Thoracic aorta endothelial cell (primary cell): ENCODE data around the gene ITIH1.

DNA sequence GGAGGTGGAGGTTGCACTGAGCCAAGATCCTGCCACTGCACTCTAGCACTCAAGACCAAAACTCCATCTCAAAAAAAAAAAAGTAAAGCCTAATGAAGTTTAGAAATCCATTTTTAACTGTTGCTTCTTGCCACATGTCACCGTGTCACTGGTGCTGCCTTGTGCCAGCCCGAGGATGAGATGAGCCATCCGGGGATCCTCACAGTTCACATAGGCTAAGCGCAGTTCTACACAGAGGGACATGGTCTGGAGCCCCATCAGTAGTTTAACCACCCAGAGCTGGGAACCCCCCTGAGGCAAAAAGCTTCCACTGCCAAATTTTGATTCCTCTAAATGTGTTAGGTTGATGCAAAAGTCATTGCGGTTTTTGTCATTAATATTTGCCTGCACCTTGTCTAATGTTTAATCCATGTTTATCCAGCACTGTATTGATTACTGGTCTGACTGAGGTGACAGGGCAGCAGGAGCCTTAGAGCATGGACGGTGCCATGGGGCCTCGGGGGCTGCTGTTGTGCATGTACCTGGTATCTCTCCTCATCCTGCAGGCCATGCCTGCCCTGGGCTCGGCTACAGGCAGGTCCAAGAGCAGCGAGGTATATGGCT lies at the start of gene ITIH1:
TSS of gene ITIH1 (plus strand) at position 460 of the 603 bp plus-strand sequence.
- CAGE, long polyA plus RNA, result no peak

GRCh38 chr3:53084185-53085153 lies 38.6 kb upstream of the SFMBT1 start:
- CAGE, long polyA plus RNA, result no peak

DNA sequence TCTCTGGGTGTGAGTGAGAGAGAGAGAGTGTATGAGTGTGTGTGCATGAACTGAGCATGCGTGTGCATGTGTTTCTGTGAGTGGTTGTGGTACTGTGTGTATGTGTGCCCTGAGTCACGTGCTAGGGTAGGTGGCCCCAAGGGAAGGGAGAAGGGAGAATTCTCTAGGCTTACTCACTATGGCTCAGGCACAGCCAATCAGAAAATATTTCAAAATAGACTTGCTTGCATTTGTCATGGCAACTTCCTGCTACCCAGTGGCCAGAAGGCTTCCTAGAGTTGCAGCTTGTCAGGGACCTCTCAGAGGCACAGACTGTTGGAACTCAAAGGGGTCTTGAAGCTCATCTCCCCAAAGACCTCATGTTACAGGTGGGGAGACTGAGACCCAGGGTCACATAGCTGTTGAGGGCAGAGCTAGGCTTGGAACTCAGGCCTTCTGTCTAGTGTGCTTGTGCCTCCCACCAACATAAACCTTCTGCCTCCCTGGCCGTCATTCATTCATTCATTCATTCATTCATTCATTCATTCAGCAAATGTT lies 10.7 kb upstream of the RFT1 start:
- CAGE, long polyA plus RNA, result no peak

DNA sequence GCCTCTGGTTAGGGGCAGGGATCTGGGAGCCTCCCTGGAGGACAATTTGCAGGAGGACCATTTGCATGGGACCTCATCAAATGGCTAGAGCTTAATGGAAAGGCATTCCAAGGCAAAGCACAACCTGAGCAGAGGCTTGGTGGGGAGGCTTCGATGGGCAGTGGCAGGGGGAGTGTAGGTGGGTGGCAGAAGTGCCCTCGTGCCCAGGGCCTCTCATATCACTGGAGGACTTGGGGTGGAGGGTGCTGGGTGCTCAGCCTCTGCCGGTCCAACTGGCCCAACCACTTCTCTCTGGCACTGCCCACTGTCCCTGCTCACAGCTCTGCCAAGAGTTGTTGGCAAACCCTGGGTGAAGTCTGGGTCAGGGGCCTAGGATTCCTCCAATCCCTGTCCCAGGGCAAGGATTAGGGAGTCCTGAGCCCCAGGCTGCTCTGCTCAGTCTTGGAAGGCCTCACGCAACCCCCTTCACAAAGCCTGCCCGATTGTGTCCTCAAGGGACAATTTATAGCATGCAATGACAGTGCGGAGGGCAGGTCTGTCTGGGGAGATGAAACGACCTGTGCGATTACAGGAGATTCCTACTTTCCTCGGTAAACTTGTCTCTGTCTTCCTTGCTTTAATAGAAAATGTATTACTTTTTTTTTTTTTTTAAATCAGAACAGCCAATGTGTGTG lies 5.3 kb upstream of the PRKCD start:
- CAGE, long polyA plus RNA, result no peak

GRCh38 chr3:53165723-53166242 lies 4.8 kb downstream of the PRKCD start:
- CAGE, long polyA plus RNA, result no peak

DNA sequence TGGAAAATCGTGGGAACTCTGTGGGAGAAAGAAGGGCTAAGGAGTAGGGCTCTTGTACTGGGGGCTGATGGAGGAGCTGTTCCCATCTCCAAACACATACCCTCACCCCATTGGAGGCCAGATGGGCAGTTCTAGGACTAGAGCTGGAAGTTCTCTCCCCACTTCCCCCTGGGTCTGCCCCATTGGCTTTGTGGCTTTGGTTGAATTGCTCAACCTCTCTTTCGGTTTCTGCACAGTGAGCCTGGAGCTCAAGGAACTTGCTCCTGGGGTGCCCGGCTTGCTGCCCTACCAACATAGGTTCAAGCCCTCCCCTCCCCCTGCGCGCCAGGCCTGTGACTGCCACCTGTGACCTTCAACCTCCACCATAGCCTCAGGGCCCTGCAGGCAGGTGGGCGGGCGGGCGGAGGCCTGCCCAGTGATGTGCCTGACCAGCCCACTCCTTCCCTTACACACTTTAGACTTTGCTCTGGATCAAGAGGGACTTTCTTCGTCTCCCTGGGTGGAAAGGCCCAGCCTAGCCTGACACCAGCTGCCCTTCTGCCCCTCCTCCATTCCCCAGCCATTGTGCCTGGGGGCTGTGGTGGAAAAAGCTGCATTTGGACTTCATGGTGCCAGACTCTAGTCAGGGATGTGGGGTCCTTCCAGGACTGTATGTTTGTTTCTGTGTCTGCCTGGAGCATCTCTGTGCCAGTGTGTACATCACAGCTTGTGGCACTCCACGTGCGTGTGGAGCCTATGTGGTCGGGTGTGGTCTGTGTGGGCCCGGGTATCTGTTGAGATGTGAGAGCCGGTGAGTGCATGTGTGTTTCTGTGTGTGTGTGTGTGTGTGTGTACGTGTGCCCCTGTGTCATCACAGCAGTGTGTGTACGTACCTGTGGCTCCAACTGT lies 9.4 kb downstream of the PRKCD start:
- CAGE, long polyA plus RNA, result no peak

DNA sequence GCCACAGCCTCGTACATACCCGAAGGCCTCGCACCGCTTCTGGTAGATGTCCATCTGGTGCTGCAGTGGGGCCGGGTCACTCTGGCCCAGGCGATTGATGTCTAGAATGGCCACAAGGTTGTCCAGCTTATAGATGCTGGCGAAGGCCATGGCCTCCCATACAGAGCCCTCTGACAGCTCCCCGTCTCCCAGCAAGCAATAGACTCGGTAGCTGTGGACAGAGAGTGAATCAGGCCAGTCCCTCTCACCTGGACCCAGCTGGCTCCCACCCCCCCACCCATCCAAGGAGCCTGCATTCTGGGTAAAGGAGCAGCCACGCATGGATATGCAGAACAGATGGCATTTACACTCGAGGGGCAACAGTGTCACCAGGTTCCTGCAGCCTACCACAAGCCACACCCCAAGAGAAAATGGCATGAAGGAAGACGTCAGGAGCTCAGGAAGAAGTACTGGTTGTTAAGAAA lies 20.8 kb downstream of the TKT start:
- CAGE, long polyA plus RNA, result no peak

- CAGE, long polyA plus RNA, result no peak
These were observed 15.6 kb upstream of the CACNA1D start for GRCh38 chr3:53478843-53479239.

- CAGE, long polyA plus RNA, result no peak
These were observed 134.8 kb downstream of the CHDH start for GRCh38 chr3:53711340-53711993.

- CAGE, long polyA plus RNA, result no peak
These were observed 301.8 kb downstream of the LRTM1 start for GRCh38 chr3:54625941-54626569.

DNA sequence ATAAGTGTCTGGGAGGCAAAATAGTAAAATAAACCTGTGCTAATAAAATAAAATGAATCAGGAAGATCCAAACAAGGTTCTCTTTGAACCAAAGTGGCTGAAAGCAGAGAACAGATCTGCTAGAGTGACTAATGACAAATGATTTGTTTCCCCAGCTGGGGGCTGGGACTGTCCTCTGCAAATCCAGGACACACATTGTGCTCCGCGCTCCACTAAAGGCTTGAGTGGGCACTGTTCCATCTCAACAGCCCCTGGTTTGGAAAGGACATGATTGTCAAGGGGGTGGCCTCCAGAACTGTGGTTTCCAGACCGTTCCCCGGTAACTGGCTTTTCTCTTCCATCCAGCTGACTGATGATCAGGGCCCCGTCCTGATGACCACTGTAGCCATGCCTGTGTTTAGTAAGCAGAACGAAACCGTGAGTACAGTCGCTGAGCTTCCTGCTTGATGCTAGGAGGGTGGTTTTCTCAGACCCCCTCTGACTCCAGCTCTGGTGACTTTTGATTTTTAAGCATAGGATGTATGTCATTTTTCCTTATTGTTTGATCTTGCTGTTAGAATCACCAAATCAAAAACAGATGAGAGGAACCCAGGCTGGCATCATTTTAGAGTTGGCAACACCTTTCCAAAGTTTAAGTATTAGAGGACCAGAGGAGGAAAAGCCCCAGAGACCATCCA lies 90.9 kb downstream of the LRTM1 start:
- CAGE, long polyA plus RNA, result no peak

DNA sequence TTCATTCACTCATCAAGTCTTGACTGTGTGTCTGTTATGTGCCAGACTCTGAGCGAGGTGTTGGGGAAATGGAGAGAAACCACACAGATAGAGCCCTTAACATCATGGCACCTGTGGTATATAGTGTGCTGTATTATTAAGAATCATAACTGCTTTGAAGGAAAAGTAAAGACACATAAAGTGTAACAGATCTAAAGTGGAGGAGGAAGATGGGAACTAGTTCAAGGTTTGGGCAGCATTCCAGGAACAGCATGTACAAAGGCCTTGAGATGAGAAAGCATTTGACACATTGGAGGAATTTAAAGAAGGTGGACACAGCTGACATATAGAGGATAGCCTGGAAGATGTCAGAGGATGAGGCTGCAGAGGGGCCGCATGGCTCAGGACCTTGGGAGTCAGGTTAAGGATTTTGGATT lies 39.0 kb downstream of the LRTM1 start:
- CAGE, long polyA plus RNA, result no peak

DNA sequence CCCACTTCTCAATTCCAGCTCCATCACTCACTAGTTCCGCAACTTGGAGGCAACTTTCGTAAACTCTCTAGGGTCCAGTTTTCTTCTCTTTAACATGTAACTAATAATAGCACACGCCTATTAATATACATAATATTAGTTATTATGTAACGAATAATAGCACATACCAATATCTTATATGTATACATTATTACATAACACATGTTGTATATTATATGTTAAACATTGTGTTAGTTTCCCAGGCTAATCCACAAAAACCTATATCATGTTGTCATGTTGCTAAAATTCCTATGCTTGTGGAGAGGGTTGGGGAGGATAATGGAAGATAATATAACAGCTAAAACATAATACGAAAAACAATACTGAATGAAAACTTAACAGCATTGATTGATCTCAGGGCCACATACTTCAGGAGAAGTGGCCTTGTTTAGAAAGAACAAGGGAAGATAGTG lies 179.7 kb upstream of the WNT5A start:
- CAGE, long polyA plus RNA, result no peak

DNA sequence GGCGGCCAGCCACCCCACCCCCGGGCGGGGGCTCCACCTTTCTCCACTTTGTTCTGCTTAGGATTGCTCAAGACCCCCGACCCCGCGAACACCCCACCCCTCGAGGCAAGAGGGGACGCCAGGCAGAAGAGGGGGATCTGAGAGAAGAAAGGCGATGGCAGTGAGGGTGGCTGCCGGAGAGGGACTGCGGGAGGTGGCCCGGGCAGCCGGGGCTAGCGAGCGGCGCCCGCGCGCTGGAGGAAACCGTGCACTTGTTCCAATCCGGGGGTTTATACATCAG lies 563 bp downstream of the ERC2 start:
- CAGE, long polyA plus RNA, result no peak

DNA sequence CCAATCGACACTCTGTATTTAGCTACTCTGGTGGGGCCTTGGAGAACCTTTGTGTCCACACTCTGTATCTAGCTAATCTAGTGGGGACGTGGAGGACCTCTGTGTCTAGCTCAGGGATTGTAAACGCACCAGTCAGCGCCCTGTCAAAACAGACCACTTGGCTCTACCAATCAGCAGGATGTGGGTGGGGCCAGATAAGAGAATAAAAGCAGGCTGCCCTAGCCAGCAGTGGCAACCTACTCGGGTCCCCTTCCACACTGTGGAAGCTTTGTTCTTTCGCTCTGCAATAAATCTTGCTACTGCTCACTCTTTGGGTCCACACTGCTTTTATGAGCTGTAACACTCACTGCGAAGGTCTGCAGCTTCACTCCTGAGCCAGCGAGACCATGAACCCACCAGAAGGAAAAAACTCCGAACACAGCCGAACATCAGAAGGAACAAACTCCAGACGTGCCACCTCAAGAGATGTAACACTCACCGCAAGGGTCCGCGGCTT lies 9.5 kb upstream of the TASOR start:
- CAGE, long polyA plus RNA, result no peak

DNA sequence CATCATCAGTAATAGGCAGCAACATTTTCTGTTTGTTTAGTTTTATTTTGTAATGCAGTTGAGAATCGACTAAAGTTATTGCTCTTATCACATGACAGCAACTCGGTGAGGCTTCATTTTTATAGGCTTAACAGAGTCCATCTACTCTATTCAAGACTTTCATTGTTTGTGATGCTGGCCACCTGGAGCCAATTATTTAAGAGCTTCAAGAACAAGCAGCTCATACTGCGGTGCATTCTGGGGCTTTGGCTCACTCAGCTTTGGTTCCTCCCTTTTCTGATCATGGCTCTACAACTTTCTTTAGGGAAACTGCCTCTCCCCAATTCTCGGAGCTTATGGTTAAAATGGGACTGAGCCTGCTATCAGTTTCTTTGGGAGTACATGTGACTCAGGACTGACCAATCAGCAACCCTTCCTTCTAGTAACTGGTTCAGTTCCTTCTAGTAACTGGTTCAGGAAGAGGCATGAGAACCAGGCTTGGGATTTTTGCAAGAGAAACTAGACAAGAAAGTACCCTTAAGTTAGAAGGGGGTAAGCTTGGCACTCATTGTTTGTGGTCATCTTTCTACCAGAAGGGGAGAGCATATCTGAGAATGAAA lies 23.9 kb upstream of the ARHGEF3 start:
- CAGE, long polyA plus RNA, result no peak

GRCh38 chr3:56918086-56918763 lies 116.5 kb upstream of the ARHGEF3 start:
- CAGE, long polyA plus RNA, result no peak

GRCh38 chr3:57061886-57062698 lies 1.6 kb downstream of the SPATA12 start:
- CAGE, long polyA plus RNA, result no peak

DNA sequence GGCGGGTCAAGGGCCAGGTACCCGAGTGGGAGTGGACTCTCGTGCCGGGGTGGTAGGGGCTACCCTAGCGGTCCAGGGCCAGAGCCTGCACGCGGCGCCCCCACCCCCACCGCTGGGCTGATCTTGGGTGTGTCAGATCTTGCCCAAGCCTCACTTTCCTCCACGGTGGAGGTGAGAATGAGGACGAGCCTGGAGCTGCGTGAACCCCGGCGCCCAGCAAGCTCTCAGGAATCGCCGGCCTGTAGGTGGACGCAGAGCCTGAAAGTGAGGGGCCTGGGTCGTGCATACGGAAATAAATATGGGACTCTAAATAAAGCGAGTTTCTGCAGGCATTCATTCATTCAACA lies 19.1 kb downstream of the SPATA12 start:
- CAGE, long polyA plus RNA, result no peak

DNA sequence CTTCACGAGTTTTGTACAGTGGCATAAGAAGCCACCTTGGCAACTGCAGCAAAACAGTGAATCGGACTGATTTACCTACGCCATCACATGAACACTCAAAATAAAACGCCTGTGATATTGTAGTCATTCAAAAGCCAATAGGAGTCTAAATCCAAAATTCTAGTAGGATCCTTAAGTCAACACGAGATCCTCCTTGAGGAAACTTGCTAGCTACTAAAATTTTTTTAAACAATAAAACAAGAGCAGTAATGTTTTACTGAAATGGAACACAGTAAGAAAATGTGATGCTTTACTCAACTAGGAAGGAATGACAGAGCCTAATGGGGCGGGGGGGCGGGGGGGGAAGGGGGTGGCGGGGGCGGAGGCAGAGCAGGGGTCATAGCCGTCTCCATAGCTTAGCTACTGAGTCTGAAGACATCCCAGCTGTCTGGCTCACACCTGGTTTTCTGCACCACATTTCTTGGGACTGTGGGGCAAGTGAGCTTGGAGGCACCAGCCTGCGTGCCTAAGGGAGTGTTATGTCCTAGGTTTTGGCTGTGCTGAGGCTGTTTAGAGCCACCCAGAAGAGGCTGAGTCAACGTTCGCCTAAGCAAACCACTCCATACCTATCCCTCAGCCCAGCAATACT lies 1.6 kb downstream of the IL17RD start:
- CAGE, long polyA plus RNA, result no peak